CMK (cell line): ENCODE results near the gene CXCL11.

- RRBS = no CpG with 5 or more reads among the region's 7 CpGs
Observed at GRCh38 chr4:74375674-74376321, 10.9 kb downstream of the EREG start.

DNA sequence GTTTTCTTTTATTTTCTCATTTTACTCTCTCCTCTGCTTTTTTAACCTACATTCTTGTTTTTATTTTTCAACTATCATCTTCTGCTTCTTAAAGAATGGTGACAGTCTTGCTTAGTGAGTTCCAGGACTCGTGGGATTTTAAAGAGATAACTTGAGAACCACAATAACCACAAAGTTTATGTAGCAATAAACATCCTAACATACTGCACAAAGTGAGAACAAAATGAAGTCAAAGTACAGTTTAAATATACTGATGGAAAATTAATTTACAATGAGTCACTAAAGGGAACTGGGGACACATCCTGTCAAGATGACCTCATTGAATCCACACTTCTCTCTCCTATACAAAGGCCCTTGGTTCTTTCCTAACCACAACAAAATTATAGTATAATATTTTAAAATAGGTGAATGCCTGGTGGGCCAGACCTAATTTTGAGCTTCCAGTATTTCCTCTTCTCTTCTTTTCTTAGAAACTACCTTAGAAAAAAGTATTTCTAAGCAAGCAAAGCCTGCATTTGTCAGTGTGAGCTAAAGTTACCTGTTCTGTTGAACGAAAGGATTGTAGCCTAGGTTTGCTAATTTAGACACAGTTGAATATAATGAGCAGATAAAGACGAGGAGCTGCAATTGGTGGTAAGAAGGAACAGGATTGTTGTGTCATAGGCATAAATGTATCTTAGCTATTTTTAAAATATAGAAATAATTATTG is 169.5 kb downstream of the BTC start:
- RRBS = no CpG with 5 or more reads among the region's 3 CpGs

- RRBS = no CpG with 5 or more reads among the region's 9 CpGs
Observed at GRCh38 chr4:74654071-74654807, 140.1 kb downstream of the BTC start.

DNA sequence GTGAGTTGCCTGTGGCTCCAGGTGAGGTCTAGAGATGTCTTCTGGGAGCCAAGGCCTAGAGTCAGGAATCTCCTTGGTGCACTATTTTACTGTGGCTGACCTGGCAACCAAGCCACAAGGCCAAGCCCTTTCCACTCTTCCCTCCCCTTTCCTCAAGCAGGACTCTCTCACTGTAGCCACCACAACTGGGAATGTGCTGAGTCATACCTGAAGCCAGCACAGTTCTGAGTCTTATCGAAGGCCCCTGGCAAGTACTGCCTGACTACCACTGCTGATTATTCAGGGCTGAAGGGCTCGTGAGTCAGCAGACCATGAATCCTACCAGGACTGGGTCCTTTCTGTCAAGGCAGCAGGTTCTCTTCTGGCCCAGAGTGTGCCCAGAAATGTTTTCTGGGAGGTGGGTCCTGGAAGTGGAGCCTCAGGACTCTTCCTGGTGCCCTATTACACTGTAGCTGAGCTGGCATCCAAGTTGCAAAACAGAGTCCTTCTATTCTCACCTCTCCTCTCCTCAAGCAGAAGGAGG is 111.6 kb downstream of the BTC start:
- RRBS = no CpG with 5 or more reads among the region's 2 CpGs

DNA sequence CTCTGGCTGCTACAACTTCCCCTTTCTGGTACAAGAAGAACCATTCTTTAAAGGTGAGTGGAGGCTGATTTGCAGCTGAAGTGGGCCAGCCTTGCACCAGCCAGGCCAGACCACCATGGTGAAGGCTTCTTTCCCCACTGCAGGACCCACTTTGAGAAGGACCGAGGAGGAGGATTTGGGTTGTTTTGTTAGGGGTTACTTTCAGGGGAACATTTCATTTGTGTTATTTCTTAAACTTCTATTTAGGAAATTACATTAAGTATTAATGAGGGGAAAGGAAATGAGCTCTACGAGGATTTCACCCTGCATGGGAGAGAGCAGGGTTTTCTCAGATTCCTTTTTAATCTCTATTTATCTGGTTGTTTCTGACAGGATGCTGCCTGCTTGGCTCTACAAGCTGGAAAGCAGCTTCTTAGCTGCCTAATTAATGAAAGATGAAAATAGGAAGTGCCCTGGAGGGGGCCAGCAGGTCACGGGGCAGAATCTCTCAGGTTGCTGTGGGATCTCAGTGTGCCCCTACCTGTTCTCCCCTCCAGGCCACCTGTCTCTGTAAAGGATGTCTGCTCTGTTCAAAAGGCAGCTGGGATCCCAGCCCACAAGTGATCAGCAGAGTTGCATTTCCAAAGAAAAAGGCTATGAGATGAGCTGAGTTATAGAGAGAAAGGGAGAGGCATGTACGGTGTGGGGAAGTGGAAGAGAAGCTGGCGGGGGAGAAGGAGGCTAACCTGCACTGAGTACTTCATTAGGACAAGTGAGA is 113.7 kb downstream of the PARM1 start:
- RRBS = no CpG with 5 or more reads among the region's 5 CpGs

DNA sequence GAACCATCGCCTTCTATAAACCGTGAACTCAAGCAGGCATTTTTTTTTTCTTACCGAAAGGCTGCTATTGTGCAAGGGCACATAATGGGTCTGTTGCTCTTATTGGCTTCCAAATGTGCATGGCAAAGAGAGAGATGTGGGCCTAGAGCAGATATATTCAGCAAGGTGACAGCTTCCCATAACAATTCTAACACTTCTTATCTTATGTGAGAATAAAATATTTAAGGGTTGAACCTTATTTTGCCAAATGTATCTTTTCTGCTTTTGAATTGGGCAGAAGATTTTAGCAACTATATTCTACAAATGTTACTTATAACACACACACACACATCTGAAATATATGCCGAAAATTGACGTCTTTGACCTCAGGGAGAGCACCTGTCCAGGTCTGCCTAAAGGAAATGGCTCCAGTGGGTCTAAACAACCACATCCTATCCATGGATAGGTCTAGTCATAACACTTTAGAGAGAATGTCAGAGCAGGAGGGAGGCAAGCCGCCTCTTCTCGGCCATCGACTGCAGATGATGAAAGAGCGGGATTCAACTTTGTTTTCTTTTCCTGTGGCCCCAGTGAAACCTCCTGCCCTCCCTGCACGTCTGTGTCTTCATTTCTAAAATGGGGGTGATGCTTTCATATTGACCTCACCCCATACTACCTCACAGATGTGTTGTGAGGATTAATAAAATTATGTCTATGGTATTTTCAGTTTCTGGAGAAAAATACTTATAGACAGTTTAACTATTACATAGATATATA is 115.9 kb downstream of the PARM1 start:
- RRBS = no CpG with 5 or more reads among the region's 10 CpGs

DNA sequence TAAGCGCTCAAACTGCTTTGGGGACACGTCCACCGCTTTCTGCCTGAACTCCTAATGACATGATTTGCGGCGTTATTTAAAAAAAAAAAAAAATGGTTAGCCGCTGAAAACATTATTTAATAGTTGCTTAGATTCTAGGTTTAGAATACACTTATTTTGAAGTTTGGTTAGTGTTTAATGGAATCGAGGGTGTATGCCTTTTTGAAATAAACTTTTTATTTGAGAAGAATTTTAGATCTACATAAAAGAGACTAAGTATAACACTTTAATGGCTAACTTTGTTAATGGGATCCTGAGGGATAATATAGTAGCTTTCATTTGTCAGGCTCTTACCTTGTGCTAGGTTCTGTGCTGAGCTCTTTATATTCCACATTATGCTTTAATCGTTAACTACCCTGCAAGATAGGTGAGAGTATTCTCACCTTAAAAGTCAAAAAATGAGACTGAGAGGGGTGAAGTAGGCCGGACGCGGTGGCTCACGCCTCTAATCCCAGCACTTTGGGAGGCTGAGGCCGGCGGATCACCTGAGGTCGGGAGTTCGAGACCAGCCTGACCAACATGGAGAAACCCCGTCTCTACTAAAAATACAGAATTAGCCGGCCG is 1.3 kb downstream of the USO1 start:
- RRBS = no CpG with 5 or more reads among the region's 19 CpGs

- RRBS = no CpG with 5 or more reads among the region's 2 CpGs
Observed at GRCh38 chr4:75727012-75727347, 2.6 kb downstream of the USO1 start.

GRCh38 chr4:75919891-75920315 is 17.7 kb upstream of the PPEF2 start:
- RRBS = no CpG with 5 or more reads among the region's 3 CpGs

DNA sequence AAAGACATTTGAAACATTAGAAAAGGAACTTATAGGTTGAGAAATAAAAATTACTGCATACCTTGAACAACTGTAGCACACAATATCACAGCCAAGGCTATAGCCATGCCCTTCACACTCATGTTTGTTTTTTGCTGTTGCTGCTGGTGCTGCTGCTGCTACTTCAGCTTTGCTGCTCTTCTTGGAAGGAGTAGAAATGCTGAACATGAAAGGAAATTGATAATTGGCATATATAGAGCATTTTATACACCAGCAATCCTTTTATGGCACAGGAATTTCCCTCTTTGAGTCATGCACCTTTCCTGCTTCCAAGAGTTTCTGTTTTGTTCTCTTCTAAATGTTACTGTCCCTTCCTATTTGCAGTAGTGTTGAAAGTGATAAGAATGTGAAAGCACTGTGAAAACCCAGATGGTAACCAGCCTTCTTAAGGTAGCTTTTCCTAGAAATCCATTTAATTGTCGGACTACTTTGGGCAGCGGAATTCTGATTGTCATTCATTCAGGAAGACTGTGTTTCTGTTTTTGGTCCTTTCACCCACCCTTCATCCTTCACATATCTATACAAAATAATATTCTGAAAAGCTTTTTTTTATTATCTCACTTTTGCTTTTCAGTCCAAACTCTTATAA is at the start of gene CXCL11:
TSS of gene CXCL11 (minus strand) at position 205 of the 628 bp plus-strand sequence.
- RRBS = no CpG with 5 or more reads among the region's 2 CpGs

DNA sequence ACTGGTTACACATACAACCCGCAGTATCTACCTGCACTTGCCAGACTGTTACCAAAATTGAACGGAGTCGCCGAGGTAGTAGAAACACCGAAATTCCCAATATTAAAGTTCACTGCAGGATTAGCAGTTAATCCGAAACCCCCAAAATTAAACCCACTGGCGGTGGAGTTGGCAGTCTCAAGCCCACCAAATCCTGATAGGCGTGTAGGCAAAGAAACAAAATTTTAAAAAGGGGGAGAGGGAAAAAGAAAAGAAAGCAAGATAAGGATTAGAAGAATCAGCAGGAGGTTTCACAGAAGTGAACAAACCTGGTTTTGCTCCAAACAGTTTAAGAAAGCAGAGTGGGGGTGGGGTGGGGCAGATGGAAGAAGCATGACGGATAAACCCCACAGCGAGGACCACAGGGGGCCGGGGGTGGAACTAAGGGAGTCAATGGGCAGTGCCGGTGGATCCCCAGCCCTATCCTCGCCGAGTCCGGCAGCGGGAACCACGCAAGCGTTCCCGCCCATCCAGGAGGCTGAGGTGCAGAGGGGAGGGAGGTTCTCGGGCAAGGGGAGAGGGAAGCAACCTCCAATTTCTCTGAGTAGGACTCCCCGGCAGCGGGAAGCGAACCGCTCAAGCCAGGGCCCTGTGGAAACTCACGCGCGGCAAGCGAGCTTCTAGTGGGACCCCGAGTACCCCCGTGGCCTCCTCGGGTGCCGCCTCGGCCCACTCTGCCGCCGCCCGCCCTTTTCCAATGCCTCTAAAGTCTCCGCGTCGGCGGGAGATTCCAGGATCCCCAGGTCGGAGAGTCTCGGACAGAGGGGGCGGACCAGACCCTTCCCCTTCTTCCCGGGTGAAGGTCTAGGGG is 524 bp downstream of the NUP54 start:
- RRBS = under 1% methylated on average over 6 of the region's 44 CpGs

DNA sequence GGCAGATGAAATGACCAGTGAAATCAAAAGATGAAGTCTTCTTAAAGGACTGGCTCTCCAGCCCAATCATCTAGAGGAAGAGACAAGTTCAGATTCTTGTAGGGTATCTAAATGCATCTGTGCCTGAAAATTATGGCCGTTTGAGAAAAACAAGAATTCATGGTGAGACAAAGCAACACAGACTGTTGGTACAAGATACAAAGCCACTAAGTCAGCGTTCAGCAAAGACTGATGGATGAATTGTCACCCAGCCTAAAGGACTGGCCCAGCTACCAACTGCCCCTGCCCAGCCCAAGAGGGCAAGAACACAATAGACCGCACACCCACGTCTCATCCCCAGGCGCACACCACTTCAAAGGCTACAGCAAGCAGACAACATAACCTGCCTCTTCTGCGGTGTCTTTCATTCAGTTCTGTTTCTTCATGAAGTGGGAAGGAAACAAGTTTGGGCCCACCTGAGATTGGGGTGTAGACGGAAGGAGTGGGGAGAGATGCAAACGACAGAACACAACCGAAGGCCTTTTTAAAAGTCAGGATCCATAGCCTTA is 882 bp downstream of the SCARB2 start:
- RRBS = no CpG with 5 or more reads among the region's 9 CpGs

- RRBS = no CpG with 5 or more reads among the region's 6 CpGs
Observed at GRCh38 chr4:76214388-76214734, 737 bp upstream of the SCARB2 start.

DNA sequence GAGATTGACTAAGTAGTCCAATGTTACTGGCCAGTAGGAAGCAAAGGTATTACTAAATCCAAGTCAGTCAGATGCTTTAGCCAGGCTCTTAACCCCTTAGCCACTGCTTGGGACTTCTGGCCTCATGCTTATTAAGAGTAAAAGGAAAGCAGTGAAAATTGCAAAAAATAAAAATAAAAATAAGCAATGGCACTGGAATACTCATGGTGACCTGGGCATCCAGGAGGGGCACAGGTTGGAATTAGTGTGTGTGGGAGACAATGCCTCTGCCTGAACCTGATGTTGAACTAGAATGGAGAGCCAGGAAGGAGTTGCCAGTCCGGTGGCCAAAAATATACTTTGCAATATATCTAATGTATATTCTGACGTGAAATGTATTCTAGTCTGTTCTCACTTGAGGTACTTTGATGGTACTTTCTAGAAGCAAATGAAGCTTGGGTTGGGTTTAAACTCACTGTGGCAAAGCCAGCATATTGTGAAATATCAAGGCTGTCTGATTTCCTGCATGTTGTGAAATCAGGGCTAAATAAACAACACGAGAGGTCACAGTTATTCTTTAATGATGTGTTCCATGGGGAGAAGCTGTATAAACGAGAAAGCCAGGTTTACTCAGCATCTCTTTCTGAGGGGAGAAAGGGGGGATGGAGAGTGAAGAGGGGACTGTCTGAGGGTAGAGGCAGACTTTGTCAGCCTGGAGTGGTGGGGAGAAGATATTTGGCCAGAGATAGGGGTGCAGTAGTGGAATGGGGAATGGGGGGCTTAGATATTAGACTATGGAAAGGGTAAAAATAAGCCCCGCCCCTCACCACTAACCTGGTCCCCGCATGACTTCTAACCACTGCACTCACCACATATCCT is 5.6 kb upstream of the SCARB2 start:
- RRBS = no CpG with 5 or more reads among the region's 6 CpGs

DNA sequence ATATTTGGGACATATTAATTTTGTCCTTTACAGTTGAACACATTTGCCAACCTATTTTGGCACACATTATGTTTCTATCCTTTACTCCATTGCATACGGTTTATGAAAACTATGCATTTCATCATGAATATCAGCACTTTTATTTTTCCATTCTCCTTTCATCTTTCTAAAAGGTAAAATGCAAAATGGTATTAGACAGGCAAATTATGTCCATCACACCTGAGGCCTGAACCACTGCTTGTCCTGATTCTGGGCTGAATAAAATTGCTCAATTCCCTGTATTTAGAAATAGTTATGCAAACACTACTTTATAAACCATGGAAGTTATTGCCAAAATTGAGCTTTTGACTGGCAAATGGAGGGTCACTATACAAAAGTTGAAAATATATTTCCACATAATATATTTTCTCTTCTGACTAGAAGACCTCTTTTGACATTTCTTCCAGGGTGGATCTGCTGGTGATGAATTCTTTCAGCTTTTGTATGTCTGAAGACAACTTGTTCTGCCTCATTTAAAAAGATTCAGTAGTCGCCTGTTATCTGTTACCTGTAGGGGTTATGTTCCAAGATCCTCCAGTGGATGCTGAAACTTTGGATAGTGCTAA is 21.1 kb downstream of the FAM47E start:
- RRBS = no CpG with 5 or more reads among the region's 2 CpGs

- RRBS = no CpG with 5 or more reads among the region's 7 CpGs
Observed at GRCh38 chr4:76305093-76305608, 1.4 kb upstream of the STBD1 start.

DNA sequence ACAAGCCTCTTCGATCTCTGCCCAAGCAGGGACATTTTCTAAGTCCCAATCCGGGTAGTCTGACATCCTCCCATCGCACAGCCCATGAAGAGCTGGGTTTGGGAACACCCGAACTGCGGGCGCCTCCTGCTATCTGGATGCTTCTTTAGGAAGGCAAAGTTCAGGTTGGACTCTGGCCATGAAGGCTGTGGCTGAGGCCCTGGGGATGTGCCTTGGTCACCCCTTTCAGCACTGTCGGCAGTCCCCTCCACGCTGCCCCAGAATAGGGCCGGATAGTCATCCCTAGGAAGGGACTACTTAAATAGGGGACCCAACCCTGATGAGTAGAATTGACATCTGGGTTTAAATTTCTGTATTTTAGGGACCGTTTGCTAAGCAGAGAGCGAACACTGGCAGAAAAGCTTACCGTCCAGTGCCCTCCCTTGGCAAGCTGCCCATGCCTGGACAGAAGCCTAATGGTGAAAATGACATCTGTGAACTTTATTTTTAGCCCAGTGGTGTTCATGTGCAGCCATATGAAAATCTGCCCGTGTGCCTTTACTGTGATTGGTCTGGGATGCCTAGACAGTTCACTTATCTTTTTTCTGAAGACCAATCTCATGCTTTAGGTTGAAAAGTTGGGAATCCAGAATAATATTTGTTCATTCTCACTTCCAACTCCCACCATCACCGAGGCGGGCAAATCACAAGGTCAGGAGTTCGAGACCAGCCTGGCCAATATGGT is 995 bp downstream of the STBD1 start:
- RRBS = 94% methylated on average over 1 of the region's 16 CpGs

GRCh38 chr4:76310592-76311108 is 4.1 kb downstream of the STBD1 start:
- RRBS = no CpG with 5 or more reads among the region's 6 CpGs

- RRBS = no CpG with 5 or more reads among the region's 6 CpGs
Observed at GRCh38 chr4:76494895-76495637, 60.0 kb downstream of the SHROOM3 start.